H7 (cell line): Measurements from ENCODE around the genes G6PC3, SLC25A39, GPATCH8 and FZD2.

GRCh38 chr17:44070455-44071568 is at the start of gene G6PC3:
G6PC3 (plus strand) TSS chr17:44070735.
- RAMPAGE, long total RNA: start-site peak on the plus strand at chr17:44070878-44070911, 92 reads

GRCh38 chr17:44095376-44096658 is 25.3 kb downstream of the G6PC3 start:
- RAMPAGE, long total RNA: no peak

DNA sequence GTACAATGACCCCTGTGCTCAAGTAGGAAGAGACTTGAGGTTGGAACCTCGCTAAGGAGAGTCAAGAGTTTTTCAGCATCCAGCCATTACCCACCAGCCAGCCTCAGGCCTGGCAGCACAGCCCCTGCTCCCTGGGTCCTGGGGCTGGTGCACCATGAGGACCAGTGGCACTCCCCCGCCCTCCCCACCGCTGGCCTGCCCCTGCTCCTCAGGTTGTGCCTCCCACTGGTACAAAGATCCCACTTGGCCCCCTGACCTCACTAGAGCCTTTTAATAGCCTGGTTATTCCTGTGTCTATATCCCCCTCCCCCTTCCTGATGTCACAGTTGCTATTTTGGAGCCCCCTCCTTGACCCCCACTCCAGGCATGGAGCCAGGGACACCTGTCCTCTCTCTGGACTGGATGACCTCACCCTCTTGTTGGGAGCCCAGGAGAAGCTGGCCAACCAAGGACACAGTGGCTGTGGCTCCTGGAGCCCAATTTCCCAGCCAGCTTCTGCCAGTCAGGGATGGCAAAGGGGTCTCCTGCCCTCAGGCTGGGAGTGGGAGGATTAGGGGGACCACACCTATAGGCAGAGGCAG is 11.2 kb downstream of the HDAC5 start:
- RAMPAGE, long total RNA: no peak

- RAMPAGE, long total RNA: no peak
Measured at GRCh38 chr17:44113459-44114439, 9.7 kb downstream of the HDAC5 start.

DNA sequence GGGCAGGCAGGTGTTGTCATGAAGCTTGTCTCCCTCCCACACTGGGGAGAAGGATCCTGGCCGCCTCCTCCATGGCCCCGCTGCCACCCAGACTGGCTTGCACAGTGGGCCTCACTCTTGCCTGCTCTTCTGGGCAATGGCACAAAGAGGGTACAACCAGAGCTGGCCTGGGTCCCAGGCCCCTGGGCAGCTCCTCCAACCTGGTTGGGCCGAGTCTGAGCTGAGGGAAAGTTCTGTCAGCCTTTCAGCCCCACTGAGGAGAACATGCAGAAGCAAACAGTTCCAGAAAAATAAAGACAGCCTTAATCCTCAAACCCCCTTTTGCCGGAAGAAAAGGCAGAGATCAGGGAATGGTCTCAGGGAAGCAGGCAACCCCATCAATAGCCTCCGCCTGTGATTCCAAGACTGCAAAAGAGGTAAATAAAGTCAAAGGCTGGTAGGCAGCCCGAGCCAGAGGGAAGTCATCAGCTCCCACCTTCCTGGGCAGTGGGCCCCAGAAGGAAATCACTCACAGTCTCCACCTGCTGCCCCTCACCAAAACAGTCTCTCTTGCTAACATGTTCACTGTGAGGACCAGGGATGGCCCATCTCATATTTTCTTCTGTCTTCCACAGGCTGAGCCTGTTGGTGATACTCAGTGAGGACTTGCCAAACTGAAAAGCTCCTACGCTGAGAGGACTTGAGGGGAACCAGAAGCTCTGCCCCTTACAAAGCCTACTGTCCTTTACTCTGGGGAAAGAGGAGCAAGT is 8.8 kb downstream of the HDAC5 start:
- RAMPAGE, long total RNA: no peak

GRCh38 chr17:44130842-44131272 is 7.4 kb upstream of the HDAC5 start:
- RAMPAGE, long total RNA: no peak

DNA sequence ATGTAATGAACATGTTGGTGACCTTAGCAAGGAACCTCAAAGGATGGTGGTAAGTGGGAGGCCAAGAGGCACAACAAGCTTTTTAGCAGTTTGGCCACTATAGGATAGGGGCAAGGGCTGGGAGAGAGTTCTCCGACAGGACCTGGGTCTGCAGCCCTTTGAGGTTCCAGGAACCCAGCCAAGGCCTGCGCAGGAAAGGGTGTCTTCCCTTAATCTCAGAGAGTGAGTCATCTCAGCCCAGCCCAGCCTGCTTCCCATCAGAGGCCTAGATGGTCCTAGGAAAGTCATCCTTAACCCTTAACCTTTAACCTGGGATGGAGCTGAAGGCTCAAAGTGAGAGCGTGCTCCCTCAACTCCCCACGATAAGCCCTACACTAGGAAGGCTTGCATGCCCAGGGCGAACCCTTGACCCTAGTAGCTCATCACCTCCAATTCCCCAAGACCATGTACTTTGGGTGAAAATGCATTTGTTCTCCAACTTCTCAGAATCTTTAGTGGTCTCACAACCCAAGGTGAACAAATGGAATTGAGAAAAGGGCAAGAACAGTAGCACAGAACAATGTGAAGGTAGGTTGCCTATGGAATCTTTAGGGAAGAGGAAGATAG is 4.7 kb upstream of the ATXN7L3 start:
- RAMPAGE, long total RNA: no peak

DNA sequence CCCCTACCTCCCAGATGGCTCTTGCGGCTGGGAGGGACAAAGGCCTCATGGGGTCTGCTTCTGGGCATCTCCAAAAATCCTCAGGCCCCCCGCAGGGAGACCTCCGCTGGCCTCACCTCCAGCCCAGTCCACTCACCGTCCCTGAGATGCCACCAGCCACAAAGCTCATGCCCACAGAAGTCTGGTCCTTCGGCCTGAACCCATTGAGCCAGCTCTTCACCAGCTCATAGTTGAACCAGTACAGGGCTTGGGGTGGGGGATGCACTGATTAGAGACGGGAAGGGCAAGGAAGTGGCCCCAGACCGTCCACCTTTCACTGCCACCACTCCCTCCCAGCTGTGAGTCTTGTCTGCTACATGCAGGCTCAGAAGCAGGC is 4.1 kb downstream of the SLC25A39 start:
- RAMPAGE, long total RNA: no peak

DNA sequence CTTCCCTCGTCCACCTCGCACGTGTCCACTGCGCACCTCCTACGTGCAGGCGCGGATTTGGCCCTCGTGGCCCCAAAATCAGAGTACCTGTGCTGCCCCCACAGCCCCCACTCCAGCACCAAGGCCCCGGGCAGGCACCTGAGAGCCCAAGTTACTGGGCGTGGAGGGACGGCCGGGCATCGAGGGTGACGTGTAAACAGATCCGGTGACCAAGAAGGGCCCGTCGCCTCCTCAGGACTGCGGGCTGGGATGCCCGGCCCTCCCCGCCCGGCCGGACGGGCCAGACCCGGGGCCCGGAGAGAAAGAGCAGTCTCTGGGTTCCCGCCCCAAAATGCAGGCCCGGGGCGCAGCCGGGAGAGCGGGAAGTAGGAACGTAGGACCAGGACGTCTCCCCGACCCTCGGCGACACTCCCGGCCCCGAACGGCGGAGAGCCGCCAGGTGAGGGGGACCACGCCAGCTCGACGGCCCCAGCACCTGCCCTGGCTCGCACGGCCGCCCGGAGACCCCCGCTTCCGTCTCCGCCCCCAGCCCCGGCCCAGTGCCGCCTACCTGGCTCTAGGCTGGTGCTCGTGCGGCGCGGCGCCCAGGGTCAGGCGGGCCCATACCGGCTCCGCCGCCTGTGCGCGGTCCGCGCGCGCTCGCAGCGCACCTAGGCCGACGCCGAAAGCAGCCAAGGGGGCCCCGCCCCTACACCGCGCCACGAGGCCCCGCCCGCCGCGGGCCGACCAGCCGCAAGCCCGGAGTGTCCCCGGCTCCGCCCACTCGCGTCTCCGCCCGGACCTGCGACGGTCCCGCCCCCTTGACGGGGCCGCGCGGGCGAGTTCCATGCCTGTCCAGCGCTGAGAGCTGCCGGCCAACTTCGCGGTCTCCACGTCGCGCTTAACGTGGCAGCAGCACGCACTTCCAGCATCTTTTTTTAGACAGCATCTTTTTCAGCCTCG is at the start of gene SLC25A39:
Gene SLC25A39, minus strand, starts transcription at position 663 of the 942 bp plus-strand sequence.
- RAMPAGE, long total RNA: no peak

- RAMPAGE, long total RNA: no peak
Measured at GRCh38 chr17:44348598-44349168, 3.6 kb downstream of the GRN start.

GRCh38 chr17:44353562-44354557 is 8.8 kb downstream of the GRN start:
- RAMPAGE, long total RNA: no peak

DNA sequence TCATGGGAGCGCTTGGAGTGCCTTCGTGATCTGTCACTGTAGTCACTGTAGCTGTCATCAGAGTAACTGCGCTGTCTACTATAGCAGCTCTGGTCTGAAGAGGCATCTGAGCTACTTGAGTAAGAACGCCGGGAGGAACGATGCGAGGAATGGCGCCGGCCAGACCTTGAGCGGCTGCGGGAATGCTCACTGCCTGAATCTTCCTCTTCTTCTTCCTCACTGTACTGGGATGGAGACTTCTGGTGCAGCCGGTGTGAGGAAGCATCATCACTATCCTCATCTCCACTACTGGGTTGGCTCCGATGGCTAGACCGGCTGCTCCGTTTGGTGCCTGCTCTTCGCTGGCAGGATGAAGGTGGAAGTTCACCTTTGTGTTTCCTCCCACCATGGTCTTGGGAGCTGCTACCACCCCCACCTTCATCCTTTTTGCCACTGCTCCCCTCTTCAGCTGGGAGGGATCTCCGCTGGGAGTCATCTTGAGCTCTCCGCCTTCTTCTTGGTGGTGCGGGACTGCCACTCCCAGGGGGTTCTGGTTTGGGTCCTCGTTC is 10.0 kb upstream of the ITGA2B start:
- RAMPAGE, long total RNA: no peak

DNA sequence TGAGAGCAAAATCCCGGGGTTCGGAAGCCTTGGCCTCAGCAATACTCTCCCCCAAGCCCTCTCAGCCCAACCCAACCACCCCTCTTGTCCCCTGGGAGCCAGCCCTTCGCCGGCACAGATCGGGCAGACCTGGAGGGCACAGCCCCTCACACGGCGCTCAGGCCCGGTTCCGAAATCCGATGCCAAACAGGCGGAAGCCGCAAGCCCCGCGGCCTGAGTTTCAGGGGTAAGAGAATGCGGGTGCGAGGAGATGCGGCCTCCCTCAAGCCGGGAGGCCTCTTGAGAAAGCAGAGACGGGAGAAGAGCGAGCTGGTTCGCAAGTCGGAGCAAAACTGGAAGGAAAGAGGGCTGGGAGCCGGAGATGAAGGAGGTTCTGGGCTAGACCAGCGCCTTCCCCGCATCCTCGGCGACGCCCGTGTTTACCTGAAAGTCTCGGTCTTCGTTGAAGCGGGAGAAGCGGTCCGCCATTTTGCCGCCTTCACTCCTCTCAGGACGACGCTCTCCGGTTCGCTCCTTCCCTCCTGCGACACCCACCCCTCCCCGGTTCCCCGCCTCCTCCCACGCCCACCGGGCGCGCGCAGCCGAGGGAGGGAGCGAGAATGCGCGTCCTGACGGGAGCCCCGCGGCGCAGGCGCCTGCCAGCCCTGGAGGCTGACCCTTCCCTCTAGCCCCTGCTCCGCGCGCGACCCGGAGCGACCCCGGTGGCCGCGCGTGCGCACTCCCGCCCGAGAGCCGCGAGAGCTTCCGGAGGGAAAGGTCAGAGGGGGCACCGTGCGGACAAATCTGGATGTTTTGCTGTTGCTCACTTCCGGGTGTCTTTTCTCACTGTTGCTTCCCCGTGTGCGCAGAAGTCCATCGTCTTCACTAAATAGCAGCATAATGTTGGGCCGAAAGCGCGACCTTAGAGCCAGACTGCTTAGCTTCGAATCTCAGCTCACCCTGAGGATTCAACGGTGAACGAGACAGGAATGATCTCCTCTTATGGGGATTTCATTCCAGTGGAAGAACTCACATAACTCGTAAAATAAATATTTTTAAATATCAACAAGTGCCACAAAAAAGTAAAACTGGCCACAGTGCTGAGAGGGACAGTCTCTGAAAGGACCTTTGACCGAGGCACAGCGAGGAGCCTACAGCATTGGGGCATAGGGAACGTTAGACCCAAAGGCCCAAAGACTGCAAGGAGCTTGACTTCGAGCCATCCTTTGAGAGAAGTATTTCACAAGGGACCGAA is at the start of gene GPATCH8:
Gene GPATCH8, minus strand, starts transcription at position 504 of the 1,234 bp plus-strand sequence.
- RAMPAGE, long total RNA: start-site peak on the minus strand centred at position 500 of the sequence, 30 bp wide, 62 reads

- RAMPAGE, long total RNA: no peak
Measured at GRCh38 chr17:44556966-44557659, at the start of gene FZD2. FZD2 (plus strand) TSS chr17:44557484.

DNA sequence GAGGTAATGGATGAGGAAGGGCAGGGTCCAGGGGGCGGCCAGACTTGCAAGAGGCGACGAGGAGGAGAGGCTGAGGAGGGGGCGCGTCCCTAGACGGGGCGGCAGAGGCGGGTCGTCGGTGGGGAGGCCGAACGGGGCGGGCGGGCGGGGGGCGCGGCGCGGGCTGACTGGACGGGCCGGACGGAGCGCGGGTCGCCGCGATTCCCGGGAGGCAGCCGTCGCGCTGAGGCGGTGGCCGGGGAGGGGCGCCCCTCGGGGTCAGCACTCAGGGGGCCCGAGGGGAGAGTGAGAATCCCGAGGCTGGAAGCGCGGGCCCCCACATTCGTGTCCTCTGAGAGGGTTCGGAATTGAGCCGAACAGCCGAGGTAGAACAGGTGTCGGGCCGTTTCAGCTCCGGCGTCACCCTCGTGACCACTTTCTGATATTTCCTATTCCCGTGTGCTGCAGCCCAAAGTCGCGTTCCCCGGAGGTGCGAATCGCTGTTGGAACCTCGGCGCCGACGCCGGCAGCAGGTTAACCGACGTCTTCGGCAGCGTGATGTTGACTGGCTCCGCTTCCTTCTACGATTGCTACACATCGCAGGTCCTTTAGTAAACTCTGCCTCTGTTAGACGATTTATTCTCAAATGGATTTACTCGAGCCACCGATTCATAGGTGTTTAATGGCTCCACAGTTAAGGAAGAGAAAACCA is 557 bp downstream of the MEIOC start:
- RAMPAGE, long total RNA: no peak

GRCh38 chr17:44757569-44757991 is 1.2 kb upstream of the ADAM11 start:
- RAMPAGE, long total RNA: no peak

GRCh38 chr17:44905366-44906010 is 6.0 kb downstream of the CCDC103 start:
- RAMPAGE, long total RNA: no peak

DNA sequence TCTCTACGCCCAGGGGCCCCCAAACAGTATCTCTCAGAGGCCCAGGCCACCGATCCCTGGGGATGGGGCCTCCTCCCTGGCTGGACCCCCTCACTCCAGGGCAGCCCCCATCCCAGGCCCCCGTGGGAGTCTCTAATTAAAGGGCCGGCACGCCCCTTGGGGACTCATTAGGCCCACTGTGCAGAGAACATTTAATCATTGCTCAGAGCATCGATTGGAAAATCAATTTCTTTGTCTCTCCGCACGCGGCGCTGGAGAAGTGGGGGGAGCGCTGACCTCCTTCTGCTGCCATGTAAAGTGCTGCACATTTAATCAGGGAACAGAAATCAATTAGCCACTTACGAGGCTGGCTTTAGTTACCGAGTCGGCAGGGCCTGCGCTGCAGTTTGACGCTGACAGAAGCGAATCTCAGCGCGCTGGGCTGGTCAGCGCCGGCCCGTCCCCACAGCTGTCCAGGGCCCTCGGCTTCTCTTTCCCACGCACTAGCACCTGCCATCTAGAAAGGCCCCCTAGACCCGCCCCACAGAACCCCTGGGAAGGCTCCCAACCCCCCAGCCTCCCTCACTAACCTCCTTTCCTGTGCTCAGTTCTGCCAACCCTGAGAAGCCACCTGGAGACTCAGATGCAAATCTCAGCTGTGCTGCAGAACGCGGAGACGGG is 20.2 kb upstream of the C1QL1 start:
- RAMPAGE, long total RNA: no peak

- RAMPAGE, long total RNA: no peak
Measured at GRCh38 chr17:45046844-45047543, 4.4 kb downstream of the DCAKD start.

DNA sequence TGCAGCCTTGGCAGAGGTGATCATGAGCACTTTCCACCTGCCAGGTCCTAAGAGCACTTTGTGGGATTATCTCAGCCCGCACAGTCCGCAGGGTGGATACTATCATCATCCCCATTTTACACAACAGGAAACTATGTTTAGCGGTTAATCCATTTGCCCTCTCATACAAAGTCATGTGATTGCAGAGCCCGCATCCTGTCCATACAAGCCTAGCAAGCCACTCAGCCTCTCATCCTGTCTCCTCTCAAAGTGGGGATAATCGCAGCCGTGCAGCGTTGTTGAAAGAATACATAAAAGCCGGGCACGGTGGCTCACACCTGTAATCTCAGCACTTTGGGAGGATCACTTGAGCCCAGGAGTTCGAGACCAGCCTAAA is 847 bp upstream of the DCAKD start:
- RAMPAGE, long total RNA: no peak